Monocyte (primary cell): ENCODE results near the genes PCGF6 and SH3PXD2A.

DNA sequence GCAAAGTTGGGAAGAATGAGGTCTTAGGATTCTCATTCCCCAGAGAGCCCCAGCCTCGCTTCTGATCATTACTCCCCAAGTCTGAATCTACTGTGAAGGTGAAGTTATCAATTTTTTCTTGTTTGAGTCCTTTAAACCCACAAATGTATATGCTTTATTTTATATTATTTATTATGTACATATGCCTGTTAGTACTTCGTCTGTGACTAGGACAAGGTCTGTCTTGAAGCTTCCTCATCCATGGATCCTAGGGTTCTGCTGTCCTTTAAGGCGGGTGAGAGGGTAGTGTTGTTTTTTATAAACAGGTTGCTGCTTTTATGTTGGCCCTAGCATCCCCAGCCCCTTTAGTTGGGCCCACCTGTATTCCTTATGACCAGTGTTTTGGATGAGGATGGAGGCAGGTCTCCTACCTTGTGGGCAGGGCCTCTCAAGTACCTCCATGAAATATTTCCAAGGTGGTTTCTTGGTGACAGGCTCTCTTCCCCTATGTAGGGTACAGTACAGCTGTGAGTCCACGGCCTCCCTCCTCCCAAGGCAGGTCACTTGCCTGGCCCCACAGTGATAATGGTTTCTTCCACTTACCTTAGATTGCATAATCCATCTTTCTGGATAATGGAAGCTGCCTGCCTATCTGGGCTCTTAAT lies 110.6 kb downstream of the NT5C2 start:
- PRO-cap, 2 experiments: no peak in any of the 2 experiments

DNA sequence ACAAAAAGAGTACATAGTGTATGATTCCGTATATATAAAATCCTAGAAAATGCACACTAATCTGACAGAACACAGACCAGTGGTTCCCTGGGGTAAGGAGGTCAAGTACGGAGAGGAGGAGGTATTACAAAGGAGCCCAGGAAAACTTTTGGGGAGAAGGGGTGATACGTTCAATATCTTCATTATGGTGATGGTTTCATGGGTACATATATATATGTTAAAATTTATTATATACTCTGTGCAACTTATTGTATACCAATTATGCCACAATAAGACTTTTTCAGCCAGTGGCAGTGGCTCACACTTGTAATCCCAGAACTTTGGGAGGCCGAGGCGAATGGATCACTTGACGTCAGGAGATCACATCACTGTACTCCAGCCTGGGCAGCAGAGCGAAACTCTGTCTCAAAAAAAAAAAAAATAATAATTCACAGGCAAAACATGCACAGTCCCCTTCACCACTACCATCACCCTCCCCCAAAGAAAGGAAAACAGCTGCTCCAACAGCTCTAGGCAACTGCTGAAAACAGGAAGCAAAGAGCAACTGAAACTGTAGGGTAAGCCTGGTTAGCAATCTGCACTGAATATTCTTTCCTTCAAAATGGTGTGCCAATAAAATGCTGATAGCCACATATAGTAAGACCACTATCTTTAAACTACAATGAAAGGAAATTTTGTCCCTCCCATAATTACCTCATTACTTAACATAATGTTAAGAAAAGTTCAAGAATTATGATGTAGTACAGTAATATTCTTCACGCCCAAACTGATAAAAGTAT lies 12.0 kb downstream of the NT5C2 start:
- PRO-cap, 2 experiments: no peak in any of the 2 experiments

DNA sequence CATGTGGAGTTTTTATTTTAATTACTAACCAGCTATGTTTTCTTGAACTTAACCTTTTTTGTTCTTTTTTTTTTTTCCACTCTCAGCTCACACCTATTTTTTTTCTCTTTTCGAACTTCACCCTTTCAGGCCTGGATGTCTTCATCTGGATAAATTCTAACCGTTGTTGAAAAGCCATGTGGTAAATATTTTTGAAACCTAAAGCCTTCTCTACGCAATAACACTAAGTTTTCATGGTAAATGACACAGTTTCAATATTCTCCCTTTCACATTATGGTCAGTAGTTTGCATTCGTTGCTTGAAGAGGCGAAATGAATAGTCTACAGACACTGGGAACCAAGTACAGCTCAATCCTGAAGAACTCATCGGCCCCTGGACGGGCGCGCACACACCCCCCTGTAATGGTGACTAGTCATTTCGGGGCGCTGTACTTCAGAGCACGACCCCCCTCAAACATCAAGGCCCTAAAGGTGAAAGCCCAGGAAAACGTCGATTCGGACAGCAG lies 1.1 kb downstream of the NT5C2 start:
- PRO-cap, 2 experiments: no peak in any of the 2 experiments

- PRO-cap, 2 experiments: no peak in any of the 2 experiments
These were observed 13.4 kb upstream of the RPEL1 start for GRCh38 chr10:103232257-103232633.

- PRO-cap, 2 experiments: no peak in any of the 2 experiments
These were observed 4.2 kb upstream of the RPEL1 start for GRCh38 chr10:103241199-103242126.

- PRO-cap, 2 experiments: no peak in any of the 2 experiments
These were observed at the start of gene PCGF6 for GRCh38 chr10:103350334-103351484. TSS of gene PCGF6 (minus strand) at chr10:103351140.

DNA sequence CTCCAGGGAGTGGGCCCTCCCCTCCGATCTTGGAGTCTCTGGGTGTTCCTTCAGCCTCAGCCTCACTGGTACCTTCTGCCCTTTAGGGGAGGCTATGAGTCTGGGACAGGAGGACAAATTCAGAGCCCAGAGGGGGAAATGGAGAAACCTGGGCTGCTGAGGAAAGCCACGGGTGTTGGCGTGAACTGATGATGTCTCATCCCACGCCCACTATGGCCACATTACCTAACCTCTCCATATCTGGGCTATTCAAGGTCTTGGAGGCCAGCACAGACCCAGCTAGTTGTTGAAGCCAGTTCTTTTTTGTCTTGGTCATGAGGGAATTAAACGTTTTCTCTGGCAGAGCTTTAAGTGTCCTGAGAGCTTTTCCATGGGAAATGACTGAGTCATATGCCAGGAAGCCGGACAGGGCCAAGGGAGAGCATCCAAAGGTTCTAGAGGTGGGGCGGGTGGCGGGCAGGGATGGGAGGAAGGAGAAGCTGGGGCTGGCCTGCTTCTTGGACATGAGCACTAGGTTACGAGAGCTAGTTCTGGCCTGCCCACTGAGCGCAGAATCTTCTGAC lies 6.1 kb downstream of the CALHM2 start:
- PRO-cap, 2 experiments: no peak in any of the 2 experiments

DNA sequence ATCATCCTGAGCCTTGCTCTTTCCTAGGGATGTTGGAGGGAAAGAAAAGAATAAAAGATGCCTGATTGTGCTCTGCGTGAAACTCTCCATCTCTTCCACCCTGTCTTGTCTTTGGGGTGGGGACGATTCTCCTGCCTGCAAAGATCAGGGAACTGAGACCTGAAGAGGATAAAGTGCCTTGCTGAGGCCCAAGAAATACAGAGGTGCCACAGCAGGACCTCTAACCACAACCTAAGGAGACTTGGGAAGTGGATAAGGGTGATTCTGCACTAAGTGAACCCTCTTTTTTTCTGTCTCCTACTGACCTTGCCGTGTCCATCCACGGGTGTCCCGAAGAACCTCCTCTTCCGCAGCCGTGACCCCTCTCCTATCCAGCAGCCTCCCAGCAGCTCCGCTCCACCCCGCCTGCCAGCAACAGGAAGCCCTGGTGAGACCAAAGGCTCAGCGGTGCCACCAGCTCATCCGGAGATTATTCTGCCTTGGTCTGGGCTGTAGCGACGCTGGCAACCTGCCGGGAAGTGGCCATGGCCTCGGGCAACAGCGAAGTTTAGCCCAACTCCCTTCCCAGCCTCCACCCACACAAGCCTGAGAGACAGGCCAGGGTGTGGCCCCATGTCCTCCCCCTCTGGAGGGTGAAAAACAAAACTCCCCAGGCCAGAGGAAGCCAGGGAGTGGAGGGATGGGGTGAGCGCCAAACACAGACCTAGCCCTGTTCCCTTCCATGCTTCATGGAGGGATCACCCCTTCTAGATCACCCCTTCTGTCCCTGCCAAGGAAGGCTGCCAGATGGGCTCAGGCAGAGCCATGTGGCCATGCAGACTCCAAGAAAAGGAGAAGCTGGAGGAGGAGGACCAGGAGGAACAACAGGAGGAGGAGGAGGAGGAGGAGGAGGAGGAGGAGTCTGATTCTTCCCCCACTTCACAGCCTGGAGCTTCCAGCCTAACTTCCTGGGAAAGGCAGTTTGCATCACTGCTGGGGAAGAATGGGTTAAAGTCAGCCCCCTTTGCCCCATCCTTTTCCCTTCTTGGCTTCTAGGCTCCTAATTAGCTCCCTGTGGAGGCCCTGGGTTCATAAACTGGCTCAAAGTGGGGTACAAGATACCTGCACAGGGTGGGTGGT lies 1.0 kb downstream of the CALHM2 start:
- PRO-cap, 2 experiments: peak in 1 of 2 experiments; most common plus-strand start position 472 of the sequence (in 1)

- PRO-cap, 2 experiments: no peak in any of the 2 experiments
These were observed 7.8 kb downstream of the CALHM3 start for GRCh38 chr10:103471152-103471685.

GRCh38 chr10:103494146-103494883 lies 810 bp downstream of the NEURL1 start:
- PRO-cap, 2 experiments: no peak in any of the 2 experiments

DNA sequence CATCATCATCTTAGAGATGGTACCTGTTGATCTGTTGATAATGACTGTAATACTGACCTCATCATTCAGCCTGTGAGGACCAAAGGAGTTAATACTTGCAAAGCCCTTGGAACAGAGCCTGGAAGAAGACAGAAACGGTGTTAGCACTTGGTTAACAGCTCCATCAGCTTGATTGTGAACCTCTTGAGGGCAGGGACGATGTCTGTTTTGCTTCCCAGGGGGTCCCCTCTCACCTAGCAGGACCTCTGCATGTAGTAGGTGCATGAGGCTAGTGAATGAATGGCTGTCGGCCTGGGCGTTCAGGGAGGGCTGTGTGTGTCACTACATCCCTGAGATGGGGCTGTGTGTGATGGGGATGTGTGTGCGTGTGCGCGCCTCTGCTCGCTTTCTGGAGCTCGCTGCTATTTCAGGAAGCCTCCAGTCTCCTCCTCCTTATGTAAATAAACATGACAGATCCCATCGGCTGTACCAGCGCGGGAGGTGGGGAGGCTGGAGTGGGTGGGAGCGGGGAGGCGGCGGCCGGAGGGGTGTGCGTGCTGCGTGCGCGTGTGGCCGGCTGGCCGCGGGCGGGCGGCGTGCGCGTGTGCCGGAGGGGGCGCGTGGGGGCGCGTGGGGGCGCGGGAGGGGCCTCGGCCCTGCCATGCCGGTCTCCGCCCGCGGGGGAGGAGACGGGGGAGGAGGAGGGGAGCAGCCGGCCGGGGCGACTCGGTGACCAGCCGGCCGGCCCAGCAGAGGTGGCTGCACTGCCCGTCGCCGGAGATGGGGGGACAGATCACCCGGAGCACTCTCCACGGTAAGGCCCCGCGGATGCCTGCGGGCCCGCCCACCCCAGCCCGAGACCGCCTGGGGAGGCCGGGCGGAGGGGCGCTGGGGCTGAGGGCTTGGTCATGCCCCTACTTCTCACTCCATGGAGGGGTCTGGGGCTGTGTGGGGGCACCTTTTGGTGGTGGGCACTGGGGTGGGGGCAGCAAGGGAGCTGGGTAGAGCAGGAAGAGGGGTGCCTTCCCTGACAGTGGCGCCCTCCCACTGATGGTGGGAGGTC lies 61.4 kb downstream of the NEURL1 start:
- PRO-cap, 2 experiments: peak in 2 of 2 experiments; most common plus-strand start position 494 of the sequence (in 1); most common minus-strand start position 379 of the sequence (in 2)

DNA sequence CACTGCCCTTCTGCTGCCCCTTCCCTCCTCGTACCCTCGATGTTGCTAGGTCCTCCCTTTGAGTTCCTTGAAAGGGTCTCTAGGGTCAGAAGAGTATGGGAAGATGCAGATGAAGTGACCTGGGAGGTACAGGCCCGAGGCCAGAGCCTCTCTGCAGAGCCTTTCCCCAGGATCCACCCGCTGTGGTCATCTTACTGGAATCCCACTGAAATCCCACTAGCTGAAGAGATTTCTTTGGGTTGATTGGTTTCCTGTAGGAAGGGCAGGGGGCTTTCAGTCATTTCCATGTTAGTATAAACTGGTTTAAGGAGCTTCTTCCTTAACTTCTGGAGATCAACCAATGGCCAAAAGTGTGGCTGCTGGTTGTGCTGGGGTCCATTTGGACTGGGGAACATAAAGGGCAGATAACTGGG lies 110.6 kb downstream of the NEURL1 start:
- PRO-cap, 2 experiments: no peak in any of the 2 experiments

DNA sequence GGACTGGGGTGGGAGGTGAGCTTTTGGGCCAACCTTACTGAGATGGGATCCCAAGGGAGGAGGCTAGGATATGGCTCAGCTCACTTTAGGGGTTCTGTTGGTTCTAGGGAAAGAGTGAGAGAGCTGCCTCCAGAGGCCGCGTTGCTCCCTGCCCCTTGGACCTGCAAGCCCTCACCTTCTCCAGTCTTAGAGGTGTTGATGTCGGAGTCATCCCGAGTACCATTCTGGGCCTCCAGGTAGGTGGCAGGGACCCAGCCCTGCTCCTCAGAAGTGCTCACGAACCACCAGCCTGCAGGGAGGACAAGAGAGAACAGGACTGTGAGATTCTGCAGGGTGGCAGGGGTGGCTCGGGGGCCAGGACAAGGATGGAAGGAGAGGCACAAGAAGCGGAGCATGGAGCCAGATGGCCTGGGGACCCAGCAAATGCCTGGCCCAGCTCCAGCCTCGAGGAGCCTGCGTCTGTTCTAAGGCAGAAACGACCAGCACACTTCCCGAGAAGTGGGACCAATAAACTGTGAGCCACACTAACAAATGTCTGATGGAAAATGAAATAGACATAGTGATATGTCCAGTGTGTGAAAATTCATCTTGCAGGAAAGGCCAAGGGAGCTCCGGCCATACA lies 133.5 kb downstream of the NEURL1 start:
- PRO-cap, 2 experiments: no peak in any of the 2 experiments

- PRO-cap, 2 experiments: peak in 2 of 2 experiments; most common minus-strand start chr10:103645428 (in 2)
These were observed 151.7 kb downstream of the NEURL1 start for GRCh38 chr10:103645007-103645767.

GRCh38 chr10:103661290-103662130 lies 168.0 kb downstream of the NEURL1 start:
- PRO-cap, 2 experiments: no peak in any of the 2 experiments

DNA sequence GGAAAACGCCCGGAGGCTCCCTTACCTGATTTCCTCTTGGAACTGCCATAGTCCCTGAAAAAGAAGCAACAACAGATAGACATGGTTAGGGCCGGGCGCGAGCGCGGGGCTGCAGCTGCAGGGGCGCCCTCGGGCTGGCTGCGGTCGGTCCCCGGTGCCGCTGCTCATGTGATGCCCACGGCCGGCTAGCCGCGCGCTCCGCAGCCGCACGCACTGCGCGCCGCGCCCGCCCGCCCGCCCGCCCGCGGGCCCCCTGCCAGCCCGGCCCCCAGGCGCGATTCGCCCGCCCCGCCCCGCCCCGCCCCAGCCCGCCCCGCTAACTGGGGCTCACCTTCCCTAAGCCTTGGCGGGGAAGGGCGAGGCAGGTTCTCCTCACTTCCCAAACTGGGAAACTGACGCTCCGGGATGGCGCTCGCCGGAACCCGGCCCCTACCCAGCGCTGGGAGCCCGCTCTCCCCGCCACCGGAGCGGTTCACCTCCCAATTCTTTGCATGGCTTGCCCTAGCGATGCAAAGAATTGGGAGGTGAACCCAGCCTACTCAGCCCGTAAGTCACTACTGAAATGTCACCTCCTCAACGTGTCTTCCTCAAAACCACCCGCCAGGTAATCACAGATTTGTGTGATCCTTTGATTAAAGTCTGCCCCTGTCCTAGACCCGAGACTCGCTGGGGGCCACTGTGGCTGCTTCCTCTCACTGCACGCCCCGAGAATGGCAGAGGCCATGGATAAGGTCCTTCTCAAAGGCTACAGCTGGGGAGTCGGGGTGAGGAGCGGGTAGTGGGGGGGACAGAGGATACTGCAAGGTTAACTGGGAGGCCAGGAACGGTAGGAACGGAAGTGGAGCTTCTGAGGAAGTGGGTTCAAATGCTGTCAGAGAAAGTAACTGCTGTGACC lies 162.1 kb downstream of the SH3PXD2A start:
- PRO-cap, 2 experiments: no peak in any of the 2 experiments

DNA sequence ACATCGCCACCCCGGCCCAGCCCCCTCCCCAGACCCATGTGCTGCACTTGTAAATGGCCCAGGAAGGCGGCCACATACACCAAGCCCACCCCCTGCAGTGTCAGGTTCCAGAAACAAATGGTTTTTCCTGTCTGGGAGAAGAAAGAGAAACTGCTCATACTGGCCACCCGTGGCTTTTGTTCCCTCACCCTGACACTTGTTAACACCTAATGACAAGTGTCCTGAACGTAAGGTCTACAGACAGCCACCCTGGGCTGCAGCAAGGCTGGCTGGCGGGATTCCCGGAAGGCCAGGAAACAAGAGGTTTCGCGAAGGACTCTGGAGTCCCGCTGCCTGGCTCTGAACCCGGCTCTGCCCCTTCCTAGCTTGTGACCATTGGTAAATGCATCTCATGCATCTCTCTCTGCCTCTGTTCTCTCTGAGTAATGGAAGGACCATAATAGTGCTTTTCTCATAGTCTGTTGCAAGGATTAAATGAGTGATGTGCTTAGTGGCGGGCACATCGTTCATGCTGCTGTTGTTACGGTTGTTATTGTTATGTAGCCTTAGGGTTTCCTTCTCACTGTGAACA lies 15.0 kb downstream of the SH3PXD2A start:
- PRO-cap, 2 experiments: no peak in any of the 2 experiments

- PRO-cap, 2 experiments: no peak in any of the 2 experiments
These were observed at the start of gene SH3PXD2A for GRCh38 chr10:103855428-103856051. TSS of gene SH3PXD2A (minus strand) at chr10:103855576.

DNA sequence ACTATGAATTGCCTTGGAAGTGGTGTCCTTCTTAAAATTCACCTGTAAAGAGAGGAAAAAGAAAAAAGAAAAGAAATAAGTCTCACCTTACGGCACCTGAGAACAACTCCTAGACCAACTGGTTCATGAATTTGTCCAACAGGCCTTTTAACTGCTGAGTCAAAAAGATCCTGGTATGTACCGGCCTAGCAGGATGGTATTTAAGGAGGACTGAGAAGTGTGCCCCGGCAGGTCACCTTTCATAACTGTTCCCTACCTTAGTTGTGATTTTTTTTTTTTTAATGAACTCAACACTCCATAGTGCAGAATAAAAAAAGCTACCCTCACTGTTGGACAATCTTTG lies 25.8 kb downstream of the STN1 start:
- PRO-cap, 2 experiments: no peak in any of the 2 experiments

DNA sequence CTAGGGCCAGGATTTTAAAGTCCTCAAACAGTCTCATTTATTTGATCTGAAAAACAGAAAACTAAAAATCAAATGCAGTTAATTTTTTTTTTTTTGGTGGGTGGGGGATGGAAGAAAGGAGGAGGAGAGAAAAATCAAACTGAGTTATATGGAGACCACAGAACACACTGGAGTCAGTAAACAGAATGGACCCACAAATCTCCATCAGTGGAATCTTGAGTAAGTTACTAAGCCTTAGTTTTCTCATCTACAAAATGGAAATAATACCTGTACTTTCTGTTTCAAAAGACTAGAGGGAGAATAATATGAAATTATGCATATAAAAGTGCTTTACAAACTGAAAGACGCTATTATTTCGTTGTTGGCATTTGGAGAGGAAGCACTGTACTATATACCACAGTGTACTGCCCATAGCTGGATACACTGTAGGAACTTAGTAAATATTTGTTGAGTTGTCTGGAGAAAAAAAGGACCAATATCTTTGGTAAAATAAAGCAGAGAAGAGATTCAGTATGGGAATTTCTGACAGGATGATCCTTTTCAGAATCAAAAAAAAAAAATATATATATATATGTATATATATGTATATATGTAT lies 9.1 kb downstream of the STN1 start:
- PRO-cap, 2 experiments: no peak in any of the 2 experiments